Right cardiac atrium (tissue), 1 donor: ENCODE measurements around a stretch of chr5.

GRCh38 chr5:95759458-95760039, 28.4 kb downstream of the RHOBTB3 start:
- PRO-cap: no peak

DNA sequence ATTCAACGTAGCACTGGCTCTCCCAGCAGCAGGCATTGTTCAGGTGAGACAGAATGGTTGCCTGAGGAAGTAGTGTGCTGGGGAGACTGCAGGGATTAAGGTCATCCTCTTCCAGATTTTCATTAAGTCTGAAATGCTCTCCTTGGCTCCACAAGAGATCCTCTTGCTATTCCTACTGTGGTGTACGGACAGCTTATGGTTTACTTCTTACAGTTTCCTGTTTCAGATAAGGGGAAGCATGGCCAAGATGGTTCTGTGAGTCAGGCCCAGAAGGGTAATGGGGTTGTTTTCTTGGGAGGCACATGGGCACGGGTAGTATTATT, 43.0 kb downstream of the GLRX start:
- PRO-cap: no peak

DNA sequence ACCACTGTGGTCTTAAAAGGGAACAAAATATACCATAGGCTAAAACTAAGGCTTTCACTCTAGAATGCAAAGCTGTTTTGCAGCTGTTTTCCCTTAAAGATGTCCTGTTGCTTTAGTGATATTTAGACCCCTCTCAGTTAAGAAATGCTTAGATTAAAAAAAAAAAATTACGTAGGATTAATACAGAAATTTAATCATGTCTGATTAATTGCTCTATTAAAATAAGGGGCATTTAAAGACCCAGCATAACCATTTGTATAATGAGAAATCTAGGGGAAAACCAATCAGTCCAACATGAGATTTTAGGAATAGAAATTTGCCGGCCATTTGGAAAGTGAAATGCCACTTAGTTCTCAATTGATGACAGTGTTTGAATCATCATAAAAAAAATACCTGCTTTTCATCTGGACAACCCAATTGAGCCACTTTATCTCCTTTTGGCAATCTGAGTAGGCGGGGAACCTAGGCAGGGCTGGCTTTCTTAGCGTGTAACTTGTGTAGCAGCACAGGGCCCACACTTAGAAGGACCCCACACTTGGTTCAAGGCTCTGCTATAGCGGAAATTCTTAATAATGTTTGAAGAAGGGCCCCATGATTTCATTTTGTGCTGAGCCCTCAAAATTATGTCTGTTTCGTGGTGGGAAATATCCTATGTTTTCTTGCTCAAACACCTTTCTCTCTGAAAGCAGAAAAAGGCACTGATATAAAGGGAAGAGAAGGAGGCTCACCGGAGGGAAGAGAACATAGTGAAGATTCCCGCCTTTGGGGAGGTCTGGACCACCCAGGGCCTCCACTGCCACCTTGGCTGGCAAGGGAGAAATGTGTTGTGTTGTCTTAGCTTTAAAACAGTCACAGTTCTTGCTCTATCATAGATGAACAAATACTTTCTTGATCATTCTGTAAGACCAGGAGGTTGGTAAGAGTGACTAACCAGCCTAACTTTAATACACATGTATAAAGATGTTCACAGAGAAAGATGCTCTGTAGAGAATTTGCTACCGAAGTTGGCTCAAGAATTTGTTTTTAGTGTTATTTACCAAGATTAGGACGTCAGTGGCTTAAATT, 28.9 kb downstream of the GLRX start:
- PRO-cap: no peak

DNA sequence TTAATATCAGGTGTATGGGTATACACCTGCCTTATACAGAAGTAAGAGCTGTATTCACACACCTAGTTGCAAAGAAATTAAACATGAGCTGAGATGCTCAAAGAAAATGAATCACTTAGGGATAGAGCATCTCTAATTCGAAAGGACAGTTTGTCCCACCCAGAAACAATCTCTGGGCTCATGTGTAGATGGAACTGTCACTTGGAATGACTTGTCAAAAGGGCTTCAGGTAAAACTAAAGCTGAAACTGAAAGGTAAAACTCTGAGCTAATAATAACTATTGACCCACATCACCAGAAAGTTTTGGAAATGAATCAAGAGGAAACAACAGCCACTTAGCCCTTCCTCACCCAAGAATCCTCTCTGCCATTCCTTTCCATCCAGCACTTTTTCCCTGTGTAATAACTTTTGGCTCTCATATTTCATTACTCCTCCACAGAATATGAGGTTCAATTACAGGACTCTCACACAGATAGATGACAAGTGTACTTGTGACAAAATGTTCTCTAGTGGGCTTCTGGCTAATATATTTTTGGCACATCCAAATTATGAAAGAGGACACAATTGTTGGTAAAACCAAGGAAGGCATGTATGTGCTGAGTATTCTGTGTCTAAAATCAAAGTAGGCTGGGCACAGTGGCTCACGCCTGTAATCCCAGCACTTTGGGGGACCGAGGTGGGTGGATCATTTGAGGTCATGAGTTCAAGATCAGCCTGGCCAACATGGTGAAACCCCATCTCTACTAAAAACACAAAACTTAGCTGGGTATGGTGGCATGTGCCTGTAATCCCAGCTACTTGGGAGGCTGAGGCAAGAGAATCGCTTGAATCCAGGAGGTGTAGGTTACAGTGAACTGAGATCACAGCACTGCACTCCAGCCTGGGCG, 14.2 kb upstream of the GLRX start:
- PRO-cap: no peak

GRCh38 chr5:95853423-95854053, 31.0 kb upstream of the GLRX start:
- PRO-cap: unidirectional peak, plus-strand start at chr5:95853558

DNA sequence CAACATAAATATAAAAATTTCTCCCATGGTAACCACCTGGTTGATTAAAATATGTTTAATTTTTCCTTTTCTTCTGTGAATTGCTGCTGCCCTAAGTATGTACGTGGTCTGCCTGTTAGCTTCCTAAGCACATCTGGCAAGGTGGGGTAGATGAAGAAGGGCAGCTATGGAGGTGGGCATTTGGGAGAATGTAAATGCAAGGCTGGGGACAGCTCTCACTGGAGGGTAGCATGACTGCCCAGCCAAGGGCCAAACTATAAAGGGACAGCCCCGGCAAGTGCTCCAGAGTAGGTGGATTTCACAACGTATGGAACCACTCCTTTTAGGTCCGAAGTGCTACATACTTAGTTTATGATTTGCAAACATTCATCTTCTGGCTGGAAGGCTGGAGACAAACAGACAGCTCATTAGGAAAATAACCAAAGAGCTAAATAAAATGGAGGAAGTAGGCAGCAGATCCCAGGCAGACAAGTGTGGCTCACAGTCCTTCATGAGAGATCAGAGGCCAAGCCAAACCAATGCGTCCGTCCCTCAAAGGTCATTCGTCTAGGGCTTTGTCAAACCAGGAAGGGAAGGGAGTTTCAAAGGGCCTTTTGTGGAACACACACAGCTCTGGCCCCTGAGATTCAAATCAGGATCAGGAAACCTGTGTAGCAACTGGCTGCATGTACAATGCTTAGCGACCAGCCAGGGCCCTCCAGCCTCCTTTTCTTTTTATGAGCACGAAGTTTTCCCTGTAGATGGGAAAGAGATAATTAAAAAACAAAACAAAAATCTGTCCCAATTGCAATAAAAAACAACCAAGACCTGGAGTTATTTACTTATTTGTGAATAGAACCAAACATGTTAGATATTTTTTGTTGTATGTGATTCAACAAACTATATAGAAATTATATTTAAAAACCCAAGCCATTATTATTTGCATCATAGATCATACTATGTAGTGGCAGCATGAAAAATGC, 42.6 kb upstream of the GLRX start:
- PRO-cap: no peak

DNA sequence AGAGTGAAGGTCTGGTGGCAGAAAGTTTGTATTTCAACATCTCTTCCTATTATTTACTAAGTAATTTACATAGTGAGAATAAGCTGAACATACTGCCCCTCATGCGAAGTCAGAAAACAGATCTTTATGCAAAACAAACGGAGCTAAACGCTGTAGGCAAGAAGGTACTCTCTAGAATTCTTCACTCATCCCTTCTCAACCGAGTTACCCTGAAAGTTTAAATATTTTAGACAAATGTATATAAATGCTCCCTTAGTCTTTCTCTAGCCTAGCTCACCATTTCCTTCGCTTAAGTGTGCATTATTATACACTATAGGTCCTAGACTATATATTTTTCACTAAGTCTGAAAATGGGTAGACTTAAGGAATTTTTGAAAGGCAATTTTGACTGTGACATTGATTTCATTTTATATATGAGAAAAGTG, 44.8 kb downstream of the ELL2 start:
- PRO-cap: no peak

DNA sequence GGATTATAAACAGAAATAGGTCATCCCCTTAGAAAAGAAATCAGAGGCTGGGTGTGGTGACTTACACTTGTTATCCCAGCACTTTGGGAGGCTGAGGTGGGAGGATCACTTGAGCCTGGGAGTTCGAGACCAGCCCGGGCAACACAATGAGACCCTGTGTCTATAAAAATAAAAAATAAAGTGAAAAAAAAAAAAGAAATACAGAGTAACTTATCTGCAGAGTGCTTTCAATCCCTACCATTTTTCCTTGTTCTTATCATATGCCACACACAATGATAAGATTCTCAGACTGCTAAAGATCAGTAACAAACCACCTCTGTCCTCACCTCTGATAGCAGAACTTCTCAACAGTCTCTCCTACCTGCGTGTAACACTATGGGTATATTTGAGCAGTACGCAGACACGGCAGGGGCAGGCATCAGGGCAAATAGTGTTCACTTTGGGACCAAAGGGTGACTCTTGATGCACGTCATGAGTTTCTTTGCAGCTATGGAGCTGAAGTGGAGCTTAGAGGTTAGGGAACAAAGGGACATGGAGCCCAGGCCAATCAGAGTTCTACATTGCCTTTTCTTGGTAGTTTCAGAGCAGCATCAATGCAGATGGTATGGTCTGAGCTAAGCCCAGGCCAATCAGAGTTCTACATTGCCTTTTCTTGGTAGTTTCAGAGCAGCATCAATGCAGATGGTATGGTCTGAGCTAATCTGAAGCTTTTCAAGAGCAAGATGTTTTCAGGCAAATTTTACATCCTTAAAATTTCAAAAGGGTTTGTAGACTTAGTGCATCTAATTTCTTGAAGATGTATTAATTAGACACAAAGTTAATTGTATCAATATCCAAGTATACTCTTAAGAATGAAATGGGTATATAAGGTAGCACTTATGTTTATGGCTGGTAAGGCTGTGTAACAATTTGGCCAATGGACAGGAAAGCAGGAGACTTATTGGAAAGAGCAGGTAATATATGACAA, 38.3 kb downstream of the ELL2 start:
- PRO-cap: no peak

DNA sequence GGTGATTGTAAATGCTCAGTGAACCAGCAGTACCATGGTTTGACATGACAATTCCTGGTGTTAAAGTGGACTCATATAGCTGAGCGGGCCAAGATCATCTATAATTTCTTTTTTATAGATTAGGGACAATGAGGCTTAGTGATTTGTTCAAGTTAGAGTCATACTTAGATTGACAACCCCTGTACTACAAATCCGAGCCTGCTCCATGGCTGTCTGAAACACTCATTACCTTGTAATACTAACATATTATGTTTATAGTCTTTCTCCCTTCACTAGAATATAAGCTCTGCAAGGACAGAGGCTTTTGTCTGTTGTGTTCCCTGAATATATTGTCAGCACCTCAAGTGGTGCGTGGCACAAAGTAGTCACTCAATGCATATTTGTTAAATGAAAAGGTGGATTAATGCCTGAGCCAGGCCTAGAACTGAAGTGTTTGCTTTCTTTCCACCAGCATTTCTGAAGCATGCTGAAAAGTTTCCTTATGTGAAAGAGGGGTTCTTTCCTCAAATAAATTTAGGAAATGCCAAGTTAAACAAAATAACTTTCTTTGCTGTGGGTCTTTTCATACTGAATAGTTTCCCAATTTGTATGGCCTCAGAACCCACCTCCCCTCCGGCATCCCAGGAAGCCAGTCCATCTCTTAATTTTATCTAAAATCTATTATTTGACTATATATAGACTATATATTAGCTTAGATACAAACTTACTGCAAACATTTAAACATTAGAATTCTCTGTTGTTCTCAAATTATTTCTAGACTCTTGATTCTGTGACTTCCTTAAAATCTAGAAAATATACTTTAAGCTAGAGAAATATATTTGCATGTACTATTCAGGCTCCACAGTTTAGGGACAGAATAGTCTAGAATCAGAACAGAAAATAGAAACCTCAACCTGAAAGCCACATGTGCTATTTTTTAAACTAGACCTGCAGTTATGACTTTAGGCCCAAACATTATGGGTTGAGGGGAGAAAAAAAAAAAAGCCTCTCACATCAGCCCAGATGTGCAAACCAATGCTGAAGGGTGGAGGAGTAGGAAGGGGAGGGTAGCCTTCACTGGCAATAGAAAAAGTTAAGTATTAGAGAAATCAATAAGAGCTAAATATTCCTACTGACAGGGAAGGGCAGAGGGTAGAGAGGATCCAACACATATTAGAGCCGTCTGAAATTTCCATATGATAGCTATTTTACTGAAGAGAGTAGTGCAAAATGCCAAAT, 36.0 kb downstream of the ELL2 start:
- PRO-cap: no peak

DNA sequence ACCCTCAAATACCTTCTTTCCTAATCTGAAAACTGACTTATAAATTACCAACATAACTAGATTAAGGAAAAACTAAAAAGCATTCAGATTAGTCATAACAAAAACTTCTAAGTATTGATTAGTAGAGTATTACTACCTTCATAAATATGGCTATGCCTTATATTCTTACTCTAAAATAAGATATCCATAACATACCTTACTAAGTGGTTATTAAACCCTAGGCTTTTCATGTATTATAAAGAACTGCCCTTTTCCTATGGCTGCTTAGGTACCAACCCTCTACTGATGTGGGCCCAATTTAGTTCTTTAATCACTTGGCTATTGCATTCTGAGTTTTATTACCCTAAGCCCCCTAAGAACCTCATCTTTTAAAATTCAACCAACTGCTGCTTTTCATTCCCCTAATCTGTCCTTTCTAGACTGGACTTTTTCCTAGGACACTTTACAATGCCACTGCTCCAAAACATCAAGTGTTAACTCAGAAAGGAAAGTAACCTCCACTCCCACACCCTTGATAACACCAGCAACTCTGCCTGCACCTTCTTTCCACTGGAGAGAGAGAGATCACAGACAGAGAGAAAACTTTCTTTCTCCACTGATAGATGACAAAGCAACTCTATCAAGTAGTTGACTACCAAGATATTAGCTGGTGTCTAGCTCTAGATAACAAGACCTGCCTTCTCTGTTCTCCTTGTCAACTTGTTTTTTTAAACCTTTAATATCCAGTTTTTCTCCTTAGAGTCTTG, 27.4 kb downstream of the ELL2 start:
- PRO-cap: no peak

GRCh38 chr5:96214621-96215295, 218.3 kb downstream of the PCSK1 start:
- PRO-cap: no peak

DNA sequence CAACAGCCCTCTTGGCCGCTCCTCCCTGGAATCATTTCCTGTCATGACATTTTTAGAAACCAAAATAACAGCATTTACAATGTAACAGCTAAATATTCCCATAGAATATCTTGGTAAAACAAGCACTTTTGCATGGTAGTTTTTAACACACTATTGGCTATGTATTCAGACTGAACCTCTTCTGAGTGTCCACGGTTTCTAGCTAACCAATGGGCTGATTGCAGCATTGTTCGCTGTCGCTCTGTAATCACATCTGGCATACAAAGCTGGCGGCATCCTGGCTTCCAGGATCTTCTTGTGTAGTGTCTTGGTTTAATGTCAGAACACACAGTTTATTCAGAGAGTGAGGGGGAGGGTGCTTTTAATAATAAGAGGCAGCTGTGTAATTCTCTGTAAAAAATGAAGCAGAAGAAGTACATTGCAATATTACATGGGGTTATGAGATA, 206.2 kb downstream of the PCSK1 start:
- PRO-cap: no peak

GRCh38 chr5:96336366-96336714, 96.7 kb downstream of the PCSK1 start:
- PRO-cap: no peak

DNA sequence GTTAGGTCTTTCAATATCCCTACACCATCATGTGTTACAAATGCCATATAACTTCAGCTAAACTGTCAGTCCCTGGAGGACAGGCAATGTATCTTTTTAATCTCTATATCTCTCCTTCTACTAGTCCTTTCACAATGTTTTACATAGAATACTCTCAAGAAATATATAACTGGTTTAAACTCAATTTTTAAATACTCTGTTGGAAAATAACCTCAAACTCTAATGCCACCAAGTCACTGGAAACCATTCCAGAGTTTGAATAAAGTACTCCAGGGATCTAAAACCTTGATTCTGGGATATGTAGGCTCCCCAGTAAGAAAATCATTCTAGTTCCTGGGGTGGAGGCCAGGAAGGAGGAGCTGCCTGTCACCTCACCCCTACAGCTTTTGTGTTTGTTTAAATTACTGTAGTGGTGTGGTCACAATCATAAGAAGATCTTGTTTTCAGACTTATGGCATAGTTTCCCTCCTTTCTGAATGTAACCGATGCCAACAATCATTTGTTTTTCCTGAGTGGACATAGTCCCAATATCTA, 1.8 kb upstream of the CAST start:
- PRO-cap: no peak

DNA sequence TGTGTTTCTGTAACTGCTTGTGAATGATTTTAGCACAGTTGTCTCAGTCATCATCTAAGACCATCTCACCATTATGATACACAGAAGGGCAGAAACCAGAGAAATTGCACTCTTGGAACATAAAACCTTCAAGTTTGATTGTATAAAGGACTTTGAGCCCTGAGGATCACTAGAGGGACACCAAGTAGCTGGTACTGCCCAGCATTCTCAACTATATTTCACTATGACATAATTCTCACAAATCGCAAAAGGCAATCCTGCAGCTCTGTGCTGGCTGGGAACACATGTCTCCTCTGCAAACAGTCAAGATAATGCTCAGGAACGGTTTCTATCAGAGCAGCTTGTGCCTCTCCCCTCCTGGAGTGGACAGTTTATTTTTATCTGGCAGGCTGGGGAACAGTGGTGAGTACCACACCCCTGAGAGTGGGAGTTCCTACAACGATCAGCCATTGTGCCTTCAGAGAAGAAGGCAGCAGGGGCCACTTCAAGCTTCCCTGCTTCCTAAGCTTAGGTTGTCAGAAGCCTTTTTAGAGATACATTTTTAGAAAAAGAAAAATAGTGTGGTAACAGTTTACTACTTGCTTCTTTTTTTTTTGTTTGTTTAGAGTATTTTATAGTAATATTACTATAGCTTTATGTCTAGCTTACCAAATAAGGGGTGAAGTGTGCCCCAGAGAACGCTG, 65.8 kb downstream of the ERAP1 start:
- PRO-cap: unidirectional peak, plus-strand start at position 449 of the sequence

DNA sequence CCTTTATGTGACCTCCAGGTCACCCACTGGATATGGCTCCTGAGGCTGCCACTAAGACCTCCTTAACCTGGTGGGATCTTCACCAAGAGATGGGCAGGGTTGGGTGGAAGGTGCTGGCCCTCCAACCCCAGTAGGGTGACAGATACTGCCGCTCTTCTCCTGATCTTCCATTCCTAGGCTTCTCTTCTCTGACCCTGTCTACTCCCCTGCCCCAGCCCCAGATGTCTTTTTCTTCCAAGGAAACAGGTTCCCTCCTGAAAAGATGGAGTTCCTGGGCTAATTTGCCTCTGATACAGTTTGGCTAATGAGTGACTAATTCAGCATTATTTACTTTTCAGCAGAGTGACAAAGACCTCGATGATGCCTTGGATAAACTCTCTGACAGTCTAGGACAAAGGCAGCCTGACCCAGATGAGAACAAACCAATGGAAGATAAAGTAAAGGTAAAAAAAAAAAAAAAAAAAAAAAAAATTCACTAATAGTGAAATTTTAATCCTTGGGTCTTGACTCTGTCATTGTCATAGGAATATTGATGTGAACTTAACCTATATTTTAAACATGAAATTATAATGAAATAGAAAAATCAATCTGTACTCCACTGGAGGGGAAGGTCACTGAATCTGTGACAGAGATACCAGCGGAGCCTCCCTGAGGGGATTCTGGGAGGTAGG, 42.7 kb downstream of the ERAP1 start:
- PRO-cap: no peak

GRCh38 chr5:96932815-96933209, 3.1 kb upstream of the LNPEP start:
- PRO-cap: no peak

- PRO-cap: no peak
These were observed 463.7 kb upstream of the RGMB start for GRCh38 chr5:98309577-98310369.

- PRO-cap: bidirectional peak, plus-strand start at chr5:98769436, minus-strand start at chr5:98768991
These were observed 4.8 kb upstream of the RGMB start for GRCh38 chr5:98768704-98769043.

GRCh38 chr5:98772737-98773542, 523 bp upstream of the RGMB start:
- PRO-cap: bidirectional peak, plus-strand start at chr5:98773665, minus-strand start at chr5:98773442